Right lobe of liver (tissue), 4 donors: ENCODE data around the genes CLEC20A, ABL2 and LHX4.

- PRO-cap, 4 experiments, result no peak in any of the 4 experiments
- RAMPAGE, long total RNA, 2 experiments, result no peak in any of the 2 experiments
These were observed 87.8 kb downstream of the CLEC20A start for GRCh38 chr1:178408950-178409337.

DNA sequence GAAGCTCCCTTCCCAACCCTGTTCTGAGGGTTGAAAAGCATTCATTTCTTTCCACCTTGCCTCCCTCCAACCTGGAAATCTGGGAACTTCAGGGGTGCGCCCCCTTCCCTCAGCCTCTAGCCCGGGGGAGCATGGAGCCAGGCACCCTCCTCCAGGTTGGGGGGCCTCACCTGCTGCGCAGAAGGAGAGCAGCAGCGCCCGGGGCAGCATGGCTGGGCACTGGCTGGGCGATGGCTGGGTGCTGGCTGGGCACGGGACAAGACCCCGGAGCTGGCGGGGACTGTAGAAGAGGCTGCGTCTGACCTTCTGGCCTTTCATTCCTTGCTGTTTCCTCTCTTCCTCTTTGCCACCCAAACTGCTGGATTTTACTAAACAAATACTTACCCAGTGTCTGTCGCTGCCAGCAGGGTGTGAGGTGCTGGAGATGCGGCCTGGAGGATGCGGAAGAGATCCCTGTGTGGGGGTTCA, at the start of gene CLEC20A:
CLEC20A (minus strand) TSS at position 235 of the 468 bp plus-strand sequence.
- PRO-cap, 4 experiments, result no peak in any of the 4 experiments
- RAMPAGE, long total RNA, 2 experiments, result no peak in any of the 2 experiments

- PRO-cap, 4 experiments, result no peak in any of the 4 experiments
- RAMPAGE, long total RNA, 2 experiments, result no peak in any of the 2 experiments
These were observed 64.8 kb downstream of the TEX35 start for GRCh38 chr1:178577661-178578089.

DNA sequence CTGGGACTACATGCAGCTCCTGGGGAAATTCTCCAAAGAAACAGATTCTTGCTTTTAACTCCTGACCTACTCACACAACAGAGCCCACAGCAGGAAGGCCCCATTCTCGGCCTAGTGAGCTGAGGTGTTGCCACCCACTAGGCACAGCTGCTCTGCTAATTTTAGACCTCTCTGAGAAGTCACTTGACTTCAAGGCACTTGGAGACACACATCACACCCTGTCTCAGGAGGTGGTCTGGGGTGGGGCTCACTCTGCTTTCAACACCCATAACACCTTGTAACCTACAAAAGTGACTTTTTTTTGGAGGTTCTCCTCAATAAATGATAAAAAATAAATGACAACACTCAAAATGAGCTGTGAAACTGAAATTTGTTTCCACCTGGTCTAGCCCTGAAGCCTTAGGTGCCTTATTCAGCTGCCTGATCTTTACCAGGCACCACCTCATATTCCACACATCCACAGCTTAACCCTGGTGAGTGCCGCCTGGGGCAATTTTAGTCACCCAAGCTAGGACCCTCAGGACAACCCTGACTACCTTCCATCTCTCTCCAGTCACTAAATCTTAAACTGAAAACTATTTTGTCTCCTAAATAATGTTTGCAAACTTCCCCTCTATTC, 93.2 kb downstream of the TEX35 start:
- PRO-cap, 4 experiments, result no peak in any of the 4 experiments
- RAMPAGE, long total RNA, 2 experiments, result no peak in any of the 2 experiments

DNA sequence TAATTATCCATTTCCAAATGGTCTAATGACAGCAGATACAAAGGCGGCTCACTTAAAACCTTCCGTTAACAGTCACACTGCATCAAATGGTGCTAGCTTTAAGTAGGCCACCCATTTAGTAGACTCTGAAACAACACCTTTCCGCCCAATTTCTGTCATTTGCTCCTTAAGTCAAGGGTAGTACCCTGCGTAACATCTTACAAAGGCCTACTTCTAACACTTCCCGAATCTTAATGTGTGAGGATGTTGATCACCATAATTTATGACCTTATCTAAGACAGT, 687 bp upstream of the RALGPS2 start:
- PRO-cap, 4 experiments, result no peak in any of the 4 experiments
- RAMPAGE, long total RNA, 2 experiments, result no peak in any of the 2 experiments

DNA sequence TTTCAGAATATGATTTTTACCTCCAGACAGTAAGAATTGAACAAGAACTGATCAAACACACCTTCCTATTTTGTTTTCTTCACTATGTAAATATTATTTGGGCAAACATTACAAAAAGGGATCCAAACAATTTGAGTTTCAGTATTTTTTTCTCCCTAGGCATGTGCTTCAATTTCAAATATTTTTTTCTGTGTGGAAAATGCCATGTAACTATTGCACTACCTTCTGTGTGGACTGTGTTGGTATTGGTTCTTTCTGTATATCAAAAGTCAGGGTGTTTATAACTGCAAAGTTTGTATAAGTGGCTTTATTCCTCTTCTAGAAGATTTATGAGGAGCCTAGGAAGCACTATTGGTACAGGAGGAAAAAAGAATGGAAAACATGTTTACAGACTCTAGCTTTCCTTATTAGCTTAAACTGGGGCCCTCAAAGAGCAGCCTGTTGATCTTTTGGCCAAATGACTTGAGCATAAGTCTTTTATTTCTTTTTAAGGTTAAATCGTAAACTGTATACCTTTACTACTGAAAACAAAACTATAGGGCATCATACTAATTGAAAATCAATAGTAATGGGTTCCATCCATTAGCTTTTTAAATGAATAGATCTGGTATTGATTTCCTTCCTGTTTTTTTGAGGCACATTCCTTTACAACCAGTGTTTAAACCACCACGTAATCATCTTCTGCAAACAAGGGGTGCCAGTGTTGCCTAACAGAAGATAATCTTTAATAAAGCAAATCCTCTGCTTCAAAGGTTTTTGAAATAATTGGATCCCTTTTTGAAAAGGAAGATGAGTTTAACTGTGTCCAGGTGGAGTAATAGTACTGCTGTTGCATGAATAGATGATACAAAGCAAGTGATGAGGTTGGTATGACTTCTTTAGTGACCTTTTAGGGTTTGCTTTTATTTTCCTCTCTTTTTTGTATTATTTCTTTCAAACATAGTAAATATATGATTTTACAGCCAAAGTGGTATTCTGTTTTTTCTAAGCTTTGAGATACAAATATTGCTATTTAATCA, 48.6 kb upstream of the ANGPTL1 start:
- PRO-cap, 4 experiments, result no peak in any of the 4 experiments
- RAMPAGE, long total RNA, 2 experiments, result no peak in any of the 2 experiments

- PRO-cap, 4 experiments, result no peak in any of the 4 experiments
- RAMPAGE, long total RNA, 2 experiments, result no peak in any of the 2 experiments
These were observed 61.2 kb upstream of the ANGPTL1 start for GRCh38 chr1:178931710-178932934.

DNA sequence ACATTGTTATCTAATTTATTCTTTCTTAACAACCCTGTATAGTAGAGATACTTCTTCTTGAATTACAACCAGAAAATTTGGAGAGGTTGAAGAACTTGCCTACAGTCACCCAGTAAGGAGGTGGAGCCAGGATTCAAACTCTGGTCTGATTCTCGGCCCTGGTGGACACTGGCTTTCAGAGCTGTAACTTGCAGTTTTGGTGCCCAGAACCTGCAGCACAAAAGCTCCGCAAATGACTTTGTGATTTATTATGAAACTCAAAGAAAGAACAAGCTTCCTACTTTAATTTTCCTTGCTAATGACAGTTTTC, 62.1 kb upstream of the ANGPTL1 start:
- PRO-cap, 4 experiments, result no peak in any of the 4 experiments
- RAMPAGE, long total RNA, 2 experiments, result no peak in any of the 2 experiments

DNA sequence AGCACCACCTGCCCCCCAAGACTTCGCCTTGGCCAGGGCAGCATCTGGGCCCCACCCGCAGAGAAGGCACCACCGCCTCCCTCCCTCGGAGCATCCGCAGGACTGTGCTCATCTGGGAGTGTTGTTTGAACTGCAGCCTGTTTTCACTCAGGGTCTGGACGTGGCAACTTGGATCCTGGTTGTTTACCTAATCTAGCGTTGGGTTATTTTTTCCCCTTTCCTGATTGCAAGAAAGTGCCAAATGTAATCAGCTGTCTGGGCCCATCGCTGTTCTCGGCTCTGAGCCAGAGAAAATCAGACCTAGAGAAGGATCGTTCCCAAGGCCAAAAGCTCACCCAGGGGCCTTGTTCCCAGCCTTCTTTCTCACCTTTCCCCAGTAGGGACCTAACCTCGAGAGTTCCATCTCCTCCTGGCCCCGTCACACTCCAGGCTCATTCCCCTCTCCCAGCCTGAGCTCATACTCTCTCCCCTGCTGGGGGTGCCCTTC, 72.1 kb upstream of the FAM20B start:
- PRO-cap, 4 experiments, result no peak in any of the 4 experiments
- RAMPAGE, long total RNA, 2 experiments, result no peak in any of the 2 experiments

DNA sequence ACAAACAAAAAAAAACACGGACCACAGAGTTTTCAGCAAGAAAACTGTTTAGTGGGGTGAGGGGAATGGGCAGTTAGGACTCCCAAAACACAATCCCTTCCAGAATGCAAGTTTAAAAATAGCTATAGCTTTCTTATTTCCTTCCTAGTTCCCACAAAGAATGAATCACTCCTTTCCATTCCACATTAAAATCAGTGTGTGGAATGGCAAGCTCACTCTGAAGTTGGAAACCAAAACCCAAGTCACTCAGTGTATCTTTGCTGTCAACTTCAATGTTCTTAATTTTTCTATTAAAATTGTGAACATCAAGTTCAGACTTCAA, 45.3 kb downstream of the TOR3A start:
- PRO-cap, 4 experiments, result no peak in any of the 4 experiments
- RAMPAGE, long total RNA, 2 experiments, result no peak in any of the 2 experiments

DNA sequence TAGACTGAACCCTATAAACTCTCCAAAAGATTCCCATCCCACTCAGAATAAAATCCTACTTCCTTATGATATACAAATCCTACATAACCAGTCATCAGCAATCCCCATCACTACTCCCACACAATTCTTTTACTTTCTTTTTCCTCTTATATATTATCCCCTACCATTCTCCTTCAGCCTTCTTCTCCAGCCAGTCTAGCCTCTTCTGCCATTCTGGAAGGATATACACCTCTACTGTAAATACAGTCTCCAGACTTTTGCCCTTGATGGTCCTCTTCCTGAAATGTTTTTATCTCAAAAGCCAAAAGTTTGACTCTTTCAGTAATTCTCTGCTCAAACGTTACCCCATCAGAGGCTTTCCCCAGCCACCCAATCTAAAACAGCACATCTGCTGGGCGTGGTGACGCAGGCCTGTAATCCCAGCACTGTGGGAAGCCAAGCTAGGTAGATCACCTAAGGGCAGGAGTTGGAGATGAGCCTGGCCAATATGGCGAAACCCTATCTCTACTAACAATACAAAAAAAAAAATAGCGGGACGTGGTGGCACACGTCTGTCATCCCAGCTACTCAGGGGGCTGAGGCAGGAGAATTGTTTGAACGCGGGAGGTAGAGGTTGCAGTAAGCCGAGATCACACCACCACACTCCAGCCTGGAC, 41.5 kb downstream of the ABL2 start:
- PRO-cap, 4 experiments, result no peak in any of the 4 experiments
- RAMPAGE, long total RNA, 2 experiments, result no peak in any of the 2 experiments

DNA sequence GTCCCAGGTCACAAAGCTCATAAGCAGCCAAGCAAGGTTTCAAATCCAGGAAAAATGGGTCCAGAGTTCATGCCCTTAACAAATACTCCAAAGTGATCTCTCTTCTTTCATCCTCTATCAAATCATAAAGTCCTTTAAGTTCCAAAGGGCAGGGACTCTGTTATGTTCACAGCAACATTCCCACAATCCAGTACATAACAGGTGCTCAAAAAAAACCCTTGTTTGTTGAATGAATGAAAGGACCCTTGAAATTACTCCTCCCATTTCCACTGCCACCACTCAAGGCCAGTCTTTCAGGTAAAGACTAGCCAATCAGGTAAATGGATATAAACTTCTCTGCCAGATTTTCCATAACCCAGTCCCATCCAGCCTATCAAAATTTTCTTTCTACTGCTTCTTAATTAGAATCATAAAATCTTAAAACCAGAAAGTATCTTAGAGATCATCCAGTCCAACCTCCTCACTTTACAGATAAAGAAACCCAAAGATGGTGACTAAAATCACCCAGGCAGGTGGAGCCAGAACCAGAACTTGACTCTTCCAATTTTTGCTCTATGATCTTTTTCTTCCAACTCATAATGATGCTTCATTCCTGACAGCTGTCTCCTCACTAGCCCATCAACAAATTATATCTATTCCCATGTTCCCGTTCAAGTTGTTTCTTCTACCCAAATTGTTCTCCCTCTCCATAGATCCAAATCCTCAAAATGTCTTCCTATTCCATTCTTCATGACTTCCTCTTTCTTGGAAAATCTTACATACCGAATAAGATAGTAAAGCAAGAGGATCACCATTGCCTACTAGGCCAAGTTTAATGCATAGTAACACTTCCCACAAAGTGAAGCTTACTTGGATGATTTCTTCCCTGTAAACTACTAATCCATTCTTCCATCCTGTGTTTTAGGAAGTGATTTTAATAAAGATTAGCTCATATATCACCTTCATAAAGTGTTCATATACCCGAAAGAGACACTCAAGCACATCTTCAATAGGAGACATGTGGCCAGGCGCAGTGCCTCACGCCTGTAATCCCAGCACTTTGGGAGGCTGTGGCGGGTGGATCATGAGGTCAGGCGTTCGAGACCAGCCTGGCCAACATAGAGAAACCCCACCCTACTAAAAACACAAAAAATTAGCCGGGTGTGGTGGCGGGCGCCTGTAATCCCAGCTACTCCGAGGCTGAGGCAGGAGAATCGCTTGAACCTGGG, 2.3 kb downstream of the ABL2 start:
- PRO-cap, 4 experiments, result no peak in any of the 4 experiments
- RAMPAGE, long total RNA, 2 experiments, result no peak in any of the 2 experiments

GRCh38 chr1:179229179-179230246, at the start of gene ABL2:
ABL2 (minus strand) TSS chr1:179229677.
- PRO-cap, 4 experiments, result peak in 4 of 4 experiments; most common plus-strand start chr1:179229859 (in 3); most common minus-strand start chr1:179229672 (in 4)
- RAMPAGE, long total RNA, 2 experiments, result no peak in any of the 2 experiments

- PRO-cap, 4 experiments, result no peak in any of the 4 experiments
- RAMPAGE, long total RNA, 2 experiments, result no peak in any of the 2 experiments
These were observed 52.4 kb downstream of the TOR1AIP2 start for GRCh38 chr1:179825111-179825690.

- PRO-cap, 4 experiments, result peak in 2 of 4 experiments; most common minus-strand start chr1:179846495 (in 2)
- RAMPAGE, long total RNA, 2 experiments, result no peak in any of the 2 experiments
These were observed 31.7 kb downstream of the TOR1AIP2 start for GRCh38 chr1:179845632-179846622.

GRCh38 chr1:179850854-179851530, 26.6 kb downstream of the TOR1AIP2 start:
- PRO-cap, 4 experiments, result peak in 1 of 4 experiments; most common minus-strand start chr1:179851120 (in 1)
- RAMPAGE, long total RNA, 2 experiments, result start-site peak on the minus strand in 1 of 2 experiments, at chr1:179851149-179851306 at its widest, 63 to 67 reads per replicate

DNA sequence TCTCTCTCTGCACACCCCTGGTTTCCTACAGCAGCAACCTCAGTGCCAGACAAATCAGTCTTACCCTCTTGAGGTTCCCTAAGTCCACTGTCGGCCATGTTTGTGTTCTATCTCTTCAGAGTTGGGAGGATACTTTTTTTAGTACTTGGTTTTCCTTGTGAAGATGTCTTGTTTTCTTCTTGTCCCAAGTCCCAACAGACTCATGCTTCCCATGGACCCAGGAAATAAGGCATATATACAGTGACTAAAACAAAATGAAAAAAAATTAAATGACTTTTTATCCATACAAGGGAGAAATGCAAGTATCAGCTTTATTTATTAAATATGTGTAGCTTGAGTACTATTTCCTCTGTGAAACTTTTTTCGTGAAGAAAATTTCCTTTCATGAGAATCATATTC, 25.0 kb downstream of the TOR1AIP2 start:
- PRO-cap, 4 experiments, result no peak in any of the 4 experiments
- RAMPAGE, long total RNA, 2 experiments, result no peak in any of the 2 experiments

DNA sequence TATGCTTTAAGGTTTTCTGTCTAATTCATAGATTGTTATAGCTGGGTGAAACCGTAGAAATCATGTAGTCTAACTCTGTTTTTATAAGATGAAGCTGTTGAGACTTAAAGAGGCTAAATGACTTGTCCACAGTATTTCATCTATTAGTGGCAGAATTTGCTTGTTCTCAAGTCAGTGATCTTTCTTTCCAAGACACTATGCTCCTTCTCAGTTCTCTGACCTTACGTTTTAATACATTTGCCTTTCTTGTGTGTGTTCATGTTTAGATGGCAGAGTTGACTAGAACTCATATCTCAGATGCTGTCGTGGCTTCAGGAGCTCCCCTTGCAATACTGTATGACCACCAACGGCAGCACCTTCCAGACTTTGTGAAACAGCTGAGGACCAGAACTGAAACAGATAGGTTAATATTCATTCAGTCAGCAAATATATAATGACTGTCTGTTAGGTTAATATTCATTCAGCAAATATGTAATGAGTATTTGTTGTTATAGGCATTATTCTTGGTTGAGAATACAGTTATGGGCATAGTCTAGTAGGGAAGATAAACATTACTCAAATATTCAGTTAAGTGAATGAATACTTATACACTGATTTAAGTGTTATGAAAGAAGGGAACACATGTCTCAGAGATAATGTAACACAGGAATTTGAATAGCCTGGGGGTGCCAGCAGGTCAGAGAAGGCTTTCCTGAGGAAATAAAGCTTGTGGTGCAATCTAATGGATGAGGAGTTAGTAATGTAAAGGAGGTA, 88.4 kb downstream of the CEP350 start:
- PRO-cap, 4 experiments, result no peak in any of the 4 experiments
- RAMPAGE, long total RNA, 2 experiments, result no peak in any of the 2 experiments

DNA sequence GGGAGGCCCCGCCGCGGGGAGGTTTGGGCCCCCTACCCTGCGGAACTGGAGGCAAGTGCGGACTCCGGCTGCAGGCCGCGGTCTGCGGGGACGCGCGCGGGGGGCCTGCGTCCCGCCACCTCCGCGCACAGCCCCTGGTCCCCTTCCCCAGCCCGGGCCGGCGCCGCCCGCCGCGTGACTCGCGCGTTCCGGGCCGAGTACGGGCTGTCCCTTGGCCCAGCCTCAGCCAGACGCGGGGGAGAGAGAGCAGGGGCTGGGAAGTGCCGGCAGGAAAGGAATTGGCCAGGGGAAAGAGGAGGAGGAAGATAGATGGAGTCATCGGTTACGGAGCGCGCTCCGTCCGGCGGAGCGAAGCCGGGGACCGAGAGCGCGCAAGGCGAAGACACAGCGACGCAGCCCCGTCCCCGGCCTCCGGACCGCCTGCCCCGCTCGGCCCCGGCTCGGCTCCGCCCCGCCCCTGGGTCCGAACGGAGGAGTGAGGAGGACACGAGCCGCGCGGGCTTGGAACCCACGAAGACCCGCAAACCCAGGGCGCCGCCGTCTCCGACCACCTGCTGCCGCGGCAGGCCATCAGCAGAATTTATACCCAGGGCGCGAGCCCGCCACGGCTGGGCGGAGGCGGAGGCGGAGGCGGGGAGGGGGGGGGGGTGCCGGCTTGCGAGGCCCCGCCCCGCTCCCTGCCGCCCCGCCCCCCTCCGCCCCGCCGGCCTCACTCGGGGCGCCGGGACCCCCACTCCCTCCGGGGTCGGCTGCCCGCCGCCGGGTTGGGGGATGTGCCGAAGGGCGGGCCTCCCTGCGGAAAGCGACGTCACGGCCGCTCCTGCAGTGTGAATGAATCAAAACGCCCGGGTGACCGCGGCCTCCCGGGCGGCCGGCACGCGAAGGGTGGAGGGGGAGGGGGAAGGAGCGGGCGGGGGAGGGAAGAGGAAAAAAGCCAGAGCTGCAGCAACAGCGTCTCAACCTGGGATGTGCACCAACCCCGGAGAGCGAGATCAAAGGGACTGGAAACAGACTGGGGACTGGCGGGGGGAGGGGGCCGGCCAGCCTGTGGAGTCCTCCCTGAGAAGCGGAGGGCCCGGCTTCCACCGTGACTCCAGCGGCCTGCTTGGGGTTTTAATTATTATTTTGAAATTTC, at the start of gene LHX4:
LHX4 (plus strand) TSS at position 937 of the 1,135 bp plus-strand sequence.
- PRO-cap, 4 experiments, result peak in 4 of 4 experiments; most common minus-strand start position 556 of the sequence (in 4)
- RAMPAGE, long total RNA, 2 experiments, result no peak in any of the 2 experiments

DNA sequence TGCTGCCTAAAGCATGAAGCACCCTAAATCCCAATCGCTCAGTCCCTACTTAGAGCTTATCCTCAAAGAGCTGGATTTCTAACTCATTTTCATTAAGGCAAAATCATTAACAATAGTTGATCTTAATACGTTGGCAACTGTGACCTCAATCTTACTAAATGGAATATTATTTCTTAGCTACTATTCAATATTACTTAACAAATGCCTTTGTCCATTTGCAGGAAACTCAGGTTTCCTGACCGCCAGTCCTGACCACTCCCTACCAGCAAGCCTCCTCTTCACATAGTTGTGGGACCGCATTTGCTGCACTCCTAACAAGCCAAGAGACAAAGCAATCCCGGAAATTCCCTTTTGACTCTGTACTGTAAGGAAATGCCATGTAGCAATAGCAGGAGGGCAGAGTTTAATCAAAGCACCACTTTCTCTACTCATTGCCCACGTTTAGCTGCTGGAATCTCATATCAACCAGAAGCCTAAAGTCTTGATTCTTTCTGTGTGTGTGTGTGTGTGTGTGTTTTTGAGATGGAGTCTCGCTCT, 28.1 kb upstream of the ACBD6 start:
- PRO-cap, 4 experiments, result peak in 2 of 4 experiments; most common plus-strand start position 415 of the sequence (in 2); most common minus-strand start position 288 of the sequence (in 2)
- RAMPAGE, long total RNA, 2 experiments, result no peak in any of the 2 experiments